Measurements from ENCODE around the genes OR4M1, APEX1, TPPP2 and RNASE8.

- PRO-cap, 3 experiments: no peak in any of the 3 experiments
- RAMPAGE, long total RNA: no peak
Observed at GRCh38 chr14:16055596-16056301, 2545.2 kb upstream of the OR11H12 start.

DNA sequence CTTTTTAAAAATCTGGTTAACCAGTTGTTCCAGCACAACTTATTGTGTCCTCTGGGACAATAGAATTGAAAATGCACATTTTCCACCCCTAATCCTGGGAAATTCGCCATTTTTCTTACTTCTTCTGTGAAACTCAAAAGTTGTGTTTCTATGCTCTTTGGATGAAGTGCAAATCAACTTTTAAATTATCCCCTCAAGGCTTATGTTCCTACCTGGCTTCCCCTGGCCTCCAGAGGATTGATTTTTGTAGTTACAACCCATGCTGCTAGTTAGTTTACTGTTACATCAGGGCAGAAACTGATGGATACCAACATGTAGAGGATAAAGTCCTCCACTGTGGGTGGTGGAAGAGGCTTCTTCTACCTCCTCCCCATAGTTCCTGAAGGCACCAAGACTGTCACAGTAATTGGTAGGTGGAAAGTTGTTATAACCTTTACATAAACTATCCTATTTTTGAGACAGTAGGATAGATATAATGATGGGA, at the start of gene OR4M1:
Gene OR4M1, plus strand, starts transcription at position 320 of the 484 bp plus-strand sequence.
- PRO-cap, 3 experiments: no peak in any of the 3 experiments
- RAMPAGE, long total RNA: no peak

DNA sequence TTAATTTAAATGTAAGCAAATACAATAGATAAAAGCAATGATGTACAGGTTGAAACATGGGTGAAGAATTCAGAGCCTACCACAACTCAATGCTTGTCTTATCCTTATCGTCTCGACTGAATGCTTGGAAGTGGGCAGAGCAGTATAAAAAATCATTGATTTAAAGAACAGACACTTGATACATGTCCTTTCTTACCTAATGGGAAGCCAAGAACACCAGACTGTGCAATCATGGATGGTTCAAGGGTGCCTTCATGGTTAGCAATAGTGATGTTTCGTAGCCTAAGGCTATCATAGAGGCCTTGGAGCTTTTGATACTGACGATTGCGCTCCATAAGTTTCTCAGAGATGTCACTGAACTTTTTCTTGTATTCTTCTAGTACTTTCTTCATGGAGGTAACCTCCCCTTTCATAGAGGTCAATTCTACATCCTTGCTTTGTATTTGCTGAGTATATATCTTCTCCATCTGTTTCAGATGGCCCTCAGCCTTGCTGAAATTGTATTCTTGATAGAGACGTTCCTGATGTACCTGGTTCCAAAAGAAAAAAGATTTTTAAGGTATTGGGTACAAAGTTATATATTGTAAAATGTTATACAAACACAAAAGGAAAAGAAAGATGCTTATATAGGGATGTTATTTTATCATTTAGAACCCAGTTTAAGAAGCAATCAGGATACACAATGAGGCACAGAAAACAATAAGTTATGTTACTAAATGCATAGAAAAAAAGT, 7.7 kb upstream of the TTC5 start:
- PRO-cap, 3 experiments: no peak in any of the 3 experiments
- RAMPAGE, long total RNA: no peak

DNA sequence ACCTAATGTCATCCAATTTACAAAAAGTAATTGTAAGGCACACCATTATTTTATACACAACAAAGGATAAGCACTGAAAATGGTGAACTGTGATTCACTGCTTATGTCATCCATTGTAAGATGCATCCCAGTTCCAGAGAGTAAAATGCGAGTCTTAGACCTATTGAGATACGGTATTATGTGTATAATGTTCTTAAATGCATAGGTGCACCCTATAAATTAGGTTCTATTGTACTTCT, 405 bp downstream of the PARP2 start:
- PRO-cap, 3 experiments: no peak in any of the 3 experiments
- RAMPAGE, long total RNA: no peak

DNA sequence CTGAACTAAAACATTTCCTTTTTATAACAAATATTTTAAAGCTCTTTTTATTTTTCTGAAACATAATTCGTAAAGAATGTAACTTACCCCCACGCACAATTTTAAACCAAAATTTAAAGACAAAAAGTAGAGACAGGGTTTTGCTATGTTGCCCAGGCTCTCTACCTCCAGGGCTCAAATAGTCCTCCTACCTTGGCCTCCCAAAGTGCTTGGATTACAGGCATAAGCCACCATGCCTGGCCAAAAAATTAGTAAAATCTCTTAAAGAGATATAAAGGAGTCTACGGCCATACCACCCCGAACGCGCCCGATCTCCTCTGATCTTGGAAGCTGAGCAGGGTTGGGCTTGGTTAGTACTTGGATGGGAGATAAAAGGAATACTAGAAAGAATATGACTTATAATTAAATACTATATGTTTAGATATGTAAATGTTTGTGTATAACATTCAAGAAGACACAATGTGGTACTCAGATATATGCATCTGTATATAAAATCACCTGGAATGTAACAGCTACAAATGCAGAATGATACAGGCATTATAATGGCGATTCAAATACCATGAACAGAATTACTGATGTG, 1.5 kb upstream of the TEP1 start:
- PRO-cap, 3 experiments: no peak in any of the 3 experiments
- RAMPAGE, long total RNA: no peak

- PRO-cap, 3 experiments: no peak in any of the 3 experiments
- RAMPAGE, long total RNA: no peak
Observed at GRCh38 chr14:20417276-20418222, 4.2 kb upstream of the TEP1 start.

DNA sequence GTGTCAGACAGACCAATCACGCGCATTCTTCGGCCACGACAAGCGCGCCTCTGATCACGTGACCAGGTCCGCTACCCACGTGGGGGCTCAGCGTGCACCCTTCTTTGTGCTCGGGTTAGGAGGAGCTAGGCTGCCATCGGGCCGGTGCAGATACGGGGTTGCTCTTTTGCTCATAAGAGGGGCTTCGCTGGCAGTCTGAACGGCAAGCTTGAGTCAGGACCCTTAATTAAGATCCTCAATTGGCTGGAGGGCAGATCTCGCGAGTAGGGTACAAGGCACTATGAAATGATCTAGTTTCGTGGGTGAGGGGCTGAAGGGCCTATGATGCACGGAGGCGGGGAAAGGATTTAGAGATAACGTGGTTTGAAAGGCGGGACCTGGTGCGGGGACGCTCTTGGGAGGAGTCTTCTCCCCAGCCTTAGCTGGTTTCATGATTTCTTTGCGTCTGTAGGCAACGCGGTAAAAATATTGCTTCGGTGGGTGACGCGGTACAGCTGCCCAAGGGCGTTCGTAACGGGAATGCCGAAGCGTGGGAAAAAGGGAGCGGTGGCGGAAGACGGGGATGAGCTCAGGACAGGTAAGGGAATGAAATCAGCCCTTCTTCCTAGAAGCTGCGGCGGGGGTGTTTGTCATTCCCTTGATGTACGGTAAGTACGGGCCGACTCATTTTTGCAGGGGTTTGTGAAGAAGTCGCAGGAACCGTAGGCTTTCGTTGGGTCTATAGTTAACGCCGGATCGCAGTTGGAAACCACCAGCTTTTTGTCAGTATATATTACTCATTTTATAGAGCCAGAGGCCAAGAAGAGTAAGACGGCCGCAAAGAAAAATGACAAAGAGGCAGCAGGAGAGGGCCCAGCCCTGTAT, at the start of gene APEX1:
Gene APEX1, plus strand, starts transcription at position 100 of the 864 bp plus-strand sequence.
- PRO-cap, 3 experiments: peak in 3 of 3 experiments; most common plus-strand start position 107 of the sequence (in 3)
- RAMPAGE, long total RNA: start-site peak on the plus strand centred at position 124 of the sequence, 54 bp wide, 831 and 574 reads in 2 replicates

DNA sequence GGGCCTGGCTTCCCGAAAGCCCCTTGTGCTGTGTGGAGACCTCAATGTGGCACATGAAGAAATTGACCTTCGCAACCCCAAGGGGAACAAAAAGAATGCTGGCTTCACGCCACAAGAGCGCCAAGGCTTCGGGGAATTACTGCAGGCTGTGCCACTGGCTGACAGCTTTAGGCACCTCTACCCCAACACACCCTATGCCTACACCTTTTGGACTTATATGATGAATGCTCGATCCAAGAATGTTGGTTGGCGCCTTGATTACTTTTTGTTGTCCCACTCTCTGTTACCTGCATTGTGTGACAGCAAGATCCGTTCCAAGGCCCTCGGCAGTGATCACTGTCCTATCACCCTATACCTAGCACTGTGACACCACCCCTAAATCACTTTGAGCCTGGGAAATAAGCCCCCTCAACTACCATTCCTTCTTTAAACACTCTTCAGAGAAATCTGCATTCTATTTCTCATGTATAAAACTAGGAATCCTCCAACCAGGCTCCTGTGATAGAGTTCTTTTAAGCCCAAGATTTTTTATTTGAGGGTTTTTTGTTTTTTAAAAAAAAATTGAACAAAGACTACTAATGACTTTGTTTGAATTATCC, 2.2 kb downstream of the APEX1 start:
- PRO-cap, 3 experiments: no peak in any of the 3 experiments
- RAMPAGE, long total RNA: no peak

GRCh38 chr14:20479315-20479788, 10.1 kb downstream of the PNP start:
- PRO-cap, 3 experiments: no peak in any of the 3 experiments
- RAMPAGE, long total RNA: no peak

- PRO-cap, 3 experiments: no peak in any of the 3 experiments
- RAMPAGE, long total RNA: no peak
Observed at GRCh38 chr14:20498917-20499447, 29.8 kb downstream of the PNP start.

- PRO-cap, 3 experiments: no peak in any of the 3 experiments
- RAMPAGE, long total RNA: no peak
Observed at GRCh38 chr14:20624614-20625105, 16.8 kb downstream of the OR6S1 start.

DNA sequence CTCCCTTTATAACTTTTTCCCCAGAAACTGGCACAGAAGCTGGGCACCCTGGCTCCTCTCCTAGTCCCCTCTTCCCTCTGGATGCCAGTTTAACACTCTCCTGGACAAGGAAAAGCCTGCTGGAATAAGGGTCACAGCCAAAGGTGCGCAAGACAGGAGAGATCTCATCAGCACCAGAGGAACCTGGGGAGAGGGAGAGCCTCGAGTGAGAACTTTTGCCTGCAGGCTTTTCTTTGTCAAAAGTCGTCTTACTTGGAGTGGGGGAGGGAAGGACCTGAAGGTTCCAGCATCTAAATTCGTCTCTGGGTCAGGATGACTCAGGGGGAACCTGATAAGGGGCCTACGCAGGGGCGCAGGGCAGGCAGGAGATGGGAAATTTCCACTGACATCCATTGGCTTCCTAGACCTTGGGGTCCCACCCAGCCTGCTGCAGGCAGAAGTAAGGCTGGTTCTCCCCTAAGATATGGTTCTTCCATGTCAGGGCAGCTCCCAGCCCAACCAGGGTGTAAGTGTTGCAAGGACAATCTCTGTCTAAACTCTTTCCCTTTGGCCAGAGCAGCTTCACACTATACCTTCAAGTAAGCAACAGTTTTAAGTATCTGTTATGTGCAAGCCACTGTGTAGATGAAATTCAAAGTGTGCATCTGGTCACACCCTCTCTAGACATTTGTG, 2.0 kb upstream of the NDRG2 start:
- PRO-cap, 3 experiments: no peak in any of the 3 experiments
- RAMPAGE, long total RNA: no peak

DNA sequence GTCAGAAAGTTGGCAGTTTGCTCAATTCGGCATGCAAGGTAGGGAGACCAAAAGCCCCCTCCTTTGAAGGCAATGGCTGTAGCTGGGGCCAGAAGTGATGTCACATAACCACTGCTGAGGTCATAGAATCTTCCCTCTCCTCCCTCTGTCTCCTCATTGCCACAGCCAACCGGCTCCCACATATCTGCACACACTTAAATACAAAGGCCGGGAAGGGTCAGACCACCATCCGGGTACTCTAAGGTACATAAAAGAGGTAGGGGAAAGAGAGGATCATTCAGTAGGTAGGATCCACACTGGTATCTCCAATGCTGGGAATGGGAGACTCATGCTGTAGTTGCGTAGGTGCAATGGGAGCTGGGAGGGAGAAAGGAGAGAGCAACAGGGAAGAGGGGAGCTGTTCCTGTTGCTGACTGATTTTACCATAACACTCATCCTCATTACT, at the start of gene TPPP2:
Gene TPPP2, plus strand, starts transcription at position 156 of the 445 bp plus-strand sequence.
- PRO-cap, 3 experiments: no peak in any of the 3 experiments
- RAMPAGE, long total RNA: no peak

DNA sequence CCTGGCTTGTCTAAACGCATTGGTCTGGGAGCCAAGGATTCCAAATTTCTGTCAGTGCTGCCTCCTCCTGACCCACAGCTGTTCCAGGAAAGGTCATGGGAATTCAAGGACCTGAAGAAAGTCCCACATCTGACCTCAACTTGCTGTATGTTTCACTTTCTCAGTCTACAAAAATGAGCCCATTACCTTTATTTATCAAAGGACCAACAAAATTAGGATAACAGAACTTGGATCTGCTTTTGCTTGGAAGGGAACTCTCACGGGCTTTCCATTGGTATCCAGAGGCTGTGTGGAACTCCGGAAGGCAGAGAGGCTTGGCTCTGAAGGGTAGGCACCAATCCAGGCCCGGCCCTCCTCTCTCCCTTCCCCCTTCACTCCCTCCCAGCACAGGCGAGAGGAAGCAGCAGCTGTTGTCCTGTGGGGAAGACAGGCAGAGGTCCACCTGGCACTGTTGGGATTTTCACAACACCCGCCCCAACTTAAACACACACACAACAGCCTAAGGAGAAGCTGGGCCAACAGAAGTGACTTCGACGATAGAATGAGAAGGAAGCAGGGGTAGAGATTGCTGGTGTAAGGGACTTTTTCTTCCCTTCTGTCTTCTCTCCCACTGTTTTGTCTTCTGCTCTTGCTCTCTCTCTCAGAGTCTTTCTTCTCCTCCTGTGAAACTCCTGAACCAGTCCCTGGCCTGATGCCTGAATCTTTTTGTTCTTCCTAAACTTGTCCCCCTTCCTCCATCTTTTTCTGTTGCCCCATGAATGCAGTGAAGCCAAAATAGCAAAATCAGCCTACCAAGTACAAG, 3.2 kb upstream of the RNASE7 start:
- PRO-cap, 3 experiments: peak in 1 of 3 experiments; most common plus-strand start position 410 of the sequence (in 1); most common minus-strand start position 289 of the sequence (in 1)
- RAMPAGE, long total RNA: no peak

DNA sequence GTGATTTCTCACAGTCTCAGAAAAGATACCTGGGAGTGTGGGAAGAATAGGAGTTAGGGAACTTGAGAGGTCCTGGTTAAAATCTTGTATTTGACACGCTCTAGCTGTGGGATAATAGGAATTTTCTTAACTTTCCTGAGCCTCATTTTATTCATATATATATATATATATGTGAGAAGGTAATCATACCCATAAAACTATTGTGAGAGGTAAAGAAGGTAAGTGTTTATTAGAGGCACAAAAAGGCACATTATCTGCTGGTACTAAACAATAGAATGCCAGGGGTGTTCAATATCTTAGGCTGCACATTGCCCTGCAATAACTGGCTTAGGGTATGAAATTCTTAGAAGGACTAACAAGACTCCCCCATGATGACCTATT, at the start of gene RNASE8:
Gene RNASE8, plus strand, starts transcription at position 357 of the 381 bp plus-strand sequence.
- PRO-cap, 3 experiments: no peak in any of the 3 experiments
- RAMPAGE, long total RNA: no peak

GRCh38 chr14:21069354-21069843, 705 bp upstream of the ARHGEF40 start:
- PRO-cap, 3 experiments: peak in 1 of 3 experiments; most common plus-strand start chr14:21069464 (in 1); most common minus-strand start chr14:21069515 (in 1)
- RAMPAGE, long total RNA: no peak

- PRO-cap, 3 experiments: no peak in any of the 3 experiments
- RAMPAGE, long total RNA: no peak
Observed at GRCh38 chr14:21091604-21092255, 6.7 kb downstream of the ZNF219 start.

DNA sequence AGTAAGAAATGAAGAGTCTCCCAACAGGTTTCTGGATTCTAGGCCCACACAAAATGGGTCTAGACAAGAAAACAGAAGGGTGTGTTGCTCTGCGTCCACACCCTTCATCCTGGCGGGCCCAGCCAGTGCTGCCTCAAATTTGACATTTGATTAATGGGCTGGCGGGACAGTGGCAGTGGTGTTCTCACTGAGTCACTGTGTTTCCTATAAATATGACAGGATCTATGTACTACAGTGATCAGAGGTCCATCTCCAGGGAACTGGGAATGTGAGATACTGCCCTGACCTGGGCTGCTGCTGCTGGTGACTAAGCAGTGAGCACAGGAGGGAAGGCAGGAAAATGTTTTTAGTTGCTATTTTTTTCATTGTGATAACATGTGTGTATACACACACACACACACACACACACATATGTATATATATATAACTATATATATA, 6.6 kb downstream of the TMEM253 start:
- PRO-cap, 3 experiments: no peak in any of the 3 experiments
- RAMPAGE, long total RNA: no peak

DNA sequence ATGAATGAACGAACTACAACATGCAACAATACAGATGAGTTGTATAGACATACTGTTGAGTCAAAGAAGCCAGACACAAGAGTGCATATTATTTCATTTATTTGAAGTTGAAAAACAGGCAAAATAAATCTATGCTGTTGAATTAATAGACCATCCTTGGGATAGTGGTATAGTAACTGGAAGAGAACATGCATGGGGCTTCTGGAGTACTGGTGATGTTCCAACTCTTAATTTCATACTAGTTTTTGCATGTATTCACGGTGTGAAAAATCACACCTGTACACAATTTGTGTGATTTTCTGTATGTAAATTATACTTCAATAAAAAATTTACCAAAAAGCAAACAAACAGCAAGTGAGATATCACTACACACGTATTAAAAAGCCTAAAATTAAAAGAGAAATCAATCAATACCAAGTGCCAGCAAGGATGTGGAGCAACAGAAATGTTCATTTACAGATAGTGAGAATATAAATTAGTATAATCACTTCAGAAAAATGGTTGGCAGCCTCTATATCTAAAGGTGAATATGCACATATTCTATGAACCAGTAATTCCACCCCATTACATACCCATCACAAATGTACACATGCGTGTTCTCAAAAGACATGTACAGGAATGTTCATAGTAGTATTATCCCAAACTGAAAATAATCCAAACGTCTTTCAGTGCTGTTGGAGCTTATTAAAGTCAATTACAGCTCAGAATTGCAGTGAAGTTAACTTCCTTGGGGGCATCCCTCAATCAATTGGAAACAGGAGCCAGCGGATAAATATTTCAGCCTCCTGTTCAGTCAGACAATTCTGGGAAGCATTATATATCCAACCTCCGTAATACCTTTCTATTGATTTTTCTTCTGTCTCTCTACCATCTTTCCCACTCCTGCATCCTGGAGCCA, 44.8 kb upstream of the OR5AU1 start:
- PRO-cap, 3 experiments: no peak in any of the 3 experiments
- RAMPAGE, long total RNA: no peak

DNA sequence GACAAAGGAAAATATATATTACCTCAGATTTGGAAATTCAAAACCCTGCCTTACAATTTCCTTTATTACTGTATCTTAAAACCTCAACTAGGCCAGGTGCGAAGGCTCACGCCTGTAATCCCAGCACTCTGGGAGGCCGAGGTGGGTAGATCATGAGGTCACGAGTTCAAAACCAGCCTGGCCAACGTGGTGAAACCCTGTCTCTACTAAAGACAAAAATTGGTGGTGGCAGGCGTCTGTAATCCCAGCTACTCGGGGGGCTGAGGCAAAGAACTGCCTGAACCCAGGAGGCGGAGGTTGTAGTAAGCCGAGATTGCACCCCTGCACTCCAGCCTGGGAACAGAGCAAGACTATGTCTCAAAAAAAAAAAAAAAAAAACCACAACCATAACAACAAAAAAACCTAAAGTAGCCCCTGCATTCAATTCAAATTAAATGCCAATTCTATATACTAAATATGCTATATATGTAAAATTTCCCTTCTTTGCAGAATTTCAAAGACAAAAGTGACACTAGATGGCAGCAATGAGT, 28.3 kb downstream of the HNRNPC start:
- PRO-cap, 3 experiments: no peak in any of the 3 experiments
- RAMPAGE, long total RNA: no peak

All from cerebellum (tissue), 5 donors.